Epidermal melanocyte (primary cell): ENCODE results near the gene PRIMPOL.

GRCh38 chr4:182890742-182891697 lies 26.2 kb downstream of the DCTD start:
- RRBS: no CpG with 5 or more reads among the region's 10 CpGs

DNA sequence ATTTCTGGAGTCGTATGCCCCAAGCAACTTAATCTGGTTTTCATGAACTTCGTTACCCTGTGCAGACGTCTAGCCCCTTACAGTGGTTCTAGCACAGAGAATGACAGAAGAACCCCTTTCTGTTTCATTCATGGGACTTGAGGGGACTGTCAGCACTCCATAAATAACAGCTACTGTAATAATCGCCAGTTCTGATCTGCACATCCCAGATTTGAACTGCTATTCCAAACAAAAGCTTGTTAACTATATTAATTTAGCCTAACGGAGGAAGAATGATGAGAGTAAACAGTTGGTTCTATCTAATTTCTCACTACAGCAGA lies 1.0 kb upstream of the DCTD start:
- RRBS: no CpG with 5 or more reads among the region's 5 CpGs

DNA sequence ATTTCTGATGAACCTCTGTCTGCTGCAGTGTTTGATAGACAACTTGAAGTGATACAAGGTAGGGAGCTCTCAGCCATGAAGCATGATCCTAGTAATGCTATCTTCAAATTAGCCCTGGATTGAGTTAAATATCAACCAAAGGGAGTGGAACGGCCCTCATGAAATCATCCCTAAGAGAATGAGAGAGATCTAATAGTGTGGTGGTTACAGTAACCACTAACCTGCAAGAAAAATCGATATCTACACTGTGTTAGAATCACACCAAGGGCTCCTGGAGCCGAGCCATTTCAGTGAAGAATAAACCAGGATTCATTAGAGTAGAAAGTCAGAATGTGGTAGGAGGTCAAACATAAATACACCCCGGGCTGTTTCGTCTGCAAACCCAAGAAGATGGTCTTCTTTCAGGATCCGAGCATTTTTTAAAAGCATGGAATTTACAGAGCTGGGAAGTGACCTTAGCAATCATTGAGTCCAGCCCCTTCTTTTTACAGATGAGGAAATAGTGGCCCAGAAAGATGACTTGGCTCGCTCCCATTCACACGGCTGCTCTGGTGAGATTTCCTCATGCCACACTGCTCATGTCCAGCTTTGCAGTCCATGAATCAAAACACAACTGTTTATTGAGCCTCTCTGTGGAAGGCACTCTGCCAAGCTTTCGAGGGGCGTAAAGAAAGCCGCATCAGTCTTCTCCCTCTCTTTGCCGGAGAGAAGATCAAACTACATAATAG lies 5.5 kb upstream of the DCTD start:
- RRBS: no CpG with 5 or more reads among the region's 12 CpGs

DNA sequence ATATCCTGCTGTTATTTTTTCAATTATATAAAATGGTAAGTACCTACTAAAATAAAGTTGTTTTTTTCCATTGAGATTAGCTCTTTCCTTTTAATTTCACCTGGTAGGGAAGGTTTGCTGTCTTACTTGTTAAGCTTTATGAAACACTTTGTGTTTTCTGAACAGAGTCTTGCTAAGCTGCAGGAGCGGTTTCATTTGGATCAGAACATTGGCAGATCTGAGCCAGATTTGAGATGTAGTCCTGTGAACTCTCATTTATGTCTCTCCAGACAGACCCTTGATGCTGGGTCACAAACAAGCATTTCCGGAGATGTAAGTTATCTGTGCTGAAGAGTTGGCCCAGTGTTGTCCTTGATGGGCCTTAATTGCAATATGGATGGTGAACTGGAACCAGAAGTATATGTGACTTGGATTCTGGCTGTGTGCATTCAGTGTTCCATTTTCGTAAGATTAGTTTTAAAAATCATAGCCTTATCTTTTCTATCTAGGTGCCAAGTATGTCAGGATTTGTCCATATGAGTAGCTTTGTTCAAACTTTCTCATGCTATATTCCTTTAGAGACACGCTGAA lies 71.4 kb downstream of the CLDN22 start:
- RRBS: no CpG with 5 or more reads among the region's 4 CpGs

GRCh38 chr4:183510357-183511079 lies 5.7 kb downstream of the ING2 start:
- RRBS: no CpG with 5 or more reads among the region's 9 CpGs

DNA sequence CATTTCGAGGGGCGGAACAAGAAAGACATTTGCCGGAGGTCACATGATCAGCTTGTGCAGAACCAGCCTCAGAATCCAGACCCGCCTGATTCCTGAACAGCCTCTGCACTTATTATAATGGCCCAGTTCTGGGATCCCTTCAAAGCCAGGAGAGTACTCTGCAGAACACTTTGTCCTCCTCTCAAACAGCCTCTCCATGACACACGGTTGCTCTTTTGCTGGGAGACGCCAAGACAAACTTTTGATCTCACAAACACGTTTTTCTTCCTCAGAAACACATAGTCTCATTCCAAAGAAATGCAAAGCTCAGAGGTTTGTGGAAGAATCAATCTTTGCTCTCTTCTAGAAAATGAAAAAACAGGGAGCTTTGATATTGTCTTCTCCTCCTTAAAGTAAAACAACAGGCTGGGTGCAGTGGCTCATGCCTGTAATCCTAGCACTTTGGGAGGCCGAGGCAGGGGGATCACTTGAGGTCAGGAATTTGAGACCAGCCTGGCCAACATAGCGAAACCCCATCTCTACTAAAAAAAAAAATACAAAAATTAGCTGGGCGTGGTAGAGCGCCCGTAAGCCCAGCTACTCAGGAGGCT lies 48.2 kb downstream of the RWDD4 start:
- RRBS: no CpG with 5 or more reads among the region's 12 CpGs

DNA sequence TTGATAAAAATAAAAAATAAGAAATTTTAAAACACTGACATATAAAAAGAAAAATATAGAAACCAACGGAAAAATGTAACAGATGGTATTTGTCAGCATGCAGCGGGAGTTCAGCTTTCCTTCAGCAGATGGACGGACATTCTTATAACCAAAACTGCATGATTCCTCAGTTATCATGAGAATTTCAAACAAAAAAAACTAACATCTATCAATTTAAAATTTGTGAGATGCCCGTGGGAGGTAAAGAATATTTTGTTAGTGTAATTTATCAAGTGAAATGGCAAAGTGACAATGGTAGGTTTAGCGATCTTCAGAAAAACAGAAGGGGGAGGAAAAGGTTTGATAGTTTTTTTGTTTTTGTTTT lies 23.2 kb downstream of the RWDD4 start:
- RRBS: no CpG with 5 or more reads among the region's 5 CpGs

GRCh38 chr4:183797799-183798975 lies 106.9 kb upstream of the STOX2 start:
- RRBS: 3% methylated on average over 68 of the region's 117 CpGs

GRCh38 chr4:184230164-184230532 lies 12.5 kb upstream of the ENPP6 start:
- RRBS: no CpG with 5 or more reads among the region's 12 CpGs

DNA sequence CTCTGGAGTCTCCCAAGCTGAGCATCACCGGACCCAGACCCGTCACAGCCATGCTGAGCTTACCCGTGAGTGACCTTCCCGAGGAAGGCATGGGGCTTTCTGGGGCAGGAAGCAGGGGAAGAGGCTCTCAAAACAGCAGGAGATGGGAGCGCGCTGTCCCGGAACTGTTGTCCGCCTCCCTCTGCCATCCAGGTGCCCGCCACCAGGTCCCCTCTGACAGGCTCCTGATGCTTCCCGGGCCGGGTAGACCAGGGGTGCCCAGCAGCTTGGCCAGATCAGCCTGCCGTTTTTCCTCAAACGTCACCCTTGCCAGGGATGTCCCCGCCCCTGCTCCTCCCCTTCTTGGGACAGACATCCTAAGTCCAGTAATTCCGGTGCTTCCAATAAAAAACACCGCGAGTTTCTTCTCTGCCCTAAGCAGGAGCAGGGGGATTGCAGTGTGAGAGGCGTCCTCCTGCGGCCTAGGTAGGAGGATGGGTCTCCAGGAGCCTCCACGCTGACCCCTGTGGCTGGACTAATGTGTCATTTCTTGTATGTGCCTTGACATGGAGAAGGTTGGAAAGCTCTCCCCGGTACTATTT lies 66.4 kb upstream of the ENPP6 start:
- RRBS: 94% methylated on average over 3 of the region's 21 CpGs

GRCh38 chr4:184349294-184350106 lies 124.8 kb downstream of the IRF2 start:
- RRBS: no CpG with 5 or more reads among the region's 11 CpGs

DNA sequence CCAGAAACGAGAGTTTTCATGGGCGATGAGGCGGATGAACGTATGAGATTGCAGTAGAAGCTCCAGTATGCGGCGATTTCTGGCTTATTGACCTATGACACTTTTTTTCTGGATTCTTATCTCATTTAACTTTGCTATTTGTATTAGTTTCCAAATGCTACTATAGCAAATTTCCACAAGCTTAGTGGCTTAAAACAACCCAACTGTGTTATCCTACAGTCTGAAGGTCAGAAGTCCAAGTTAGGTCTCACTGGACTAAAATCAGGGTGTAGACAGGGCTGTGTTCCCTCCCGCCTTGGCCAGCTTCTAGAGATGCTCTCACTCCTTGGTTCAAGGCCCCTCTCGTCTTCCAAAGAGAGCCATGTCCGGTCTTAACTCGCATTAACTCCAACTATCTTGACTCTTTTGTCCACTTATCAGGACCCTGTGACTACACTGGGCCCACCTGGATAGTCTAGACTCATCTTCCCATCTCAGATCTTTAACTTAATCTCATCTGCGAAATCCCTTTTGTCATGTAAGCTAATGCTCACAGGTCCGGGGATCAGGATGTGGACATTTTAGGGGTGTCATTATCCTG lies 122.5 kb downstream of the IRF2 start:
- RRBS: no CpG with 5 or more reads among the region's 12 CpGs

DNA sequence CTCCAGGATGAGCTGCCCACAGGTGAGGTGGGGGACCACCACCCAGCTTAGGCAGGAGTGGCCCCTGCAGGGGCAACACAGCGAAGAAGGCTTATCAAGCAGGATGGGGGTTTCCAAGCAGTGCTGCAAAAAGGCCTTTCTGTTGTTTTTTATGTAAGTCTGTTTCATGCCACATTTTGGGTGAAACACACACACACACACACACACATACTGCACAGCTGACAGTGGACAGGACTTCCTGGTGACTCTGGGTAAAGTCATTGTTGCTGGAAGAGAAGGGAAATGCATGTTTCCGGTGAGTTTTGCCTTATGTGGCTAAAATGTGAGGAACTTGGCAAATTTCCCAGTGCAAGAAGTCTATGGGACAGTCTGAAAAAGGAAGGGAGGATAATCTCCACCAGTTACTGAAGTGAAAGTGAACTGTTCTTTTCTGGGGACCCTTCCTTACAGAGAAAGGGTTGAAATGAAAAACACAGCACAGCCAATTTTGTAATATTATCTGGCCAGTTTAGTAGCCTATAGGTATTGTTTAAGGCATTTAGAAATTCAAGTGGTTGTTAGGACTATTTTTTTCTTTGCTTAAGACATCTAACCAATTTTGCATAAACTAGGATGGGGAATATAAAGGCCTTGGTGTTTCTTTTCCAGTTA lies 119.1 kb downstream of the IRF2 start:
- RRBS: no CpG with 5 or more reads among the region's 2 CpGs

DNA sequence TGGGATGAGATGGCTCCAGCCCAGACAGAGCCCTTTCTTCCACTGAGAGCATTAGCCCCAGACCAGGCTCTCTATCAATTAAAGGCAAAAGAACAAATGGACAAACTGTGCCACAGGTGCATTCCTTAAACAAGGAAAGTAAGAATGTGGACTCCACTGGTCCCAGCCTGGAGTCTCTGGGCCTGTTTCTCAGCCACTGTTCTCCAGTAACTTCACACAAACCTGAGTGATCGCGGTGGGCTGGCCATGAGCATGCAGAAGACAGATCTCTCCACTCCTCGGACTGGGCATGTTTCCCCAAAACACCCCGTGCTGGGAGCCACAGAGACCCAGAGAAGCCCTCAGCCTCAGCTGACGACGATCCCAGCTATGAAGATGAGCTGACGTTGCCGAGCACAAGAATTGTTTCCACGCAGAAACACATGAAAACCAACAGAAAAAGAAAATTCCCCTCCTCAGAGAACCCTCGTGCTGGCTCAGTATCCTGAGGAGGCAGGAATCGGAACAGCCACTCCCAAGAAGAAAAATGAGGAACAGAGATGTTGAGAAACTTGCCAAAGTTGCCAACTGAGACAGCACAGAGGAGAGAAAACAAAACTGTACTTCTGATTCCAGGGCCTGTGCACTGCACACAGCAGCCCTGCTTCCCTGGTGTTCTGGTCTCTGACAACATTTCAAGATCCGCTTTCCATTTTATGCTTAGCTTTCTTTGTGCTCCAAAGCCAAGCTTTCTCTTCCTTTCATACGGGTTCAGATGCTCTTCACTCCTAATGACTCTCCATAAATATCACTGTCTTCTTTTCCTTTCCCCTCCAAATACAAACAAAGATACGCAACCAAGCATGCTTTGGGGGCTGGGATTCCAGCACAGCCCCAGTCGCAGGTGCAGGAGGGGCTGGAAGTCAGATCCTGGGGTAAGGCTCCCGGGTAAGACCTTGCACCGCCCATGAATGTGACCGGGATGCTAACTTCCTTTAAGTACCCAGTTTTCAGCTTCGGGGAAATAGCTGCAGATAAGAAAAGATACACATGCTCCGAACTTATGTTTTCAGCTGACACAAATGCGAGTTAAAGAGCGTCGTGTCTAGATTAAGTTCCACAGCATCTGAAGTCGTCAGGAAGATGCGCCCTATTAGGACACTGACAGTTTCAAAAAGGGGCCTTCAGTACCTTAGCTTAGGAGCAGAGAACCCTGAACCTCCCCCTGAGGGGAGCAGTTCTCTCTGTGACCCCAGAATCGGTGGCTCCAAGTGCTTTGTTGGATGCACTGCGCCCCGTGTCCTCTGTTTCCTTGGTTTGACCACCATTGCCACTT lies 81.3 kb downstream of the IRF2 start:
- RRBS: no CpG with 5 or more reads among the region's 28 CpGs

GRCh38 chr4:184407783-184408582 lies 66.4 kb downstream of the IRF2 start:
- RRBS: no CpG with 5 or more reads among the region's 18 CpGs

DNA sequence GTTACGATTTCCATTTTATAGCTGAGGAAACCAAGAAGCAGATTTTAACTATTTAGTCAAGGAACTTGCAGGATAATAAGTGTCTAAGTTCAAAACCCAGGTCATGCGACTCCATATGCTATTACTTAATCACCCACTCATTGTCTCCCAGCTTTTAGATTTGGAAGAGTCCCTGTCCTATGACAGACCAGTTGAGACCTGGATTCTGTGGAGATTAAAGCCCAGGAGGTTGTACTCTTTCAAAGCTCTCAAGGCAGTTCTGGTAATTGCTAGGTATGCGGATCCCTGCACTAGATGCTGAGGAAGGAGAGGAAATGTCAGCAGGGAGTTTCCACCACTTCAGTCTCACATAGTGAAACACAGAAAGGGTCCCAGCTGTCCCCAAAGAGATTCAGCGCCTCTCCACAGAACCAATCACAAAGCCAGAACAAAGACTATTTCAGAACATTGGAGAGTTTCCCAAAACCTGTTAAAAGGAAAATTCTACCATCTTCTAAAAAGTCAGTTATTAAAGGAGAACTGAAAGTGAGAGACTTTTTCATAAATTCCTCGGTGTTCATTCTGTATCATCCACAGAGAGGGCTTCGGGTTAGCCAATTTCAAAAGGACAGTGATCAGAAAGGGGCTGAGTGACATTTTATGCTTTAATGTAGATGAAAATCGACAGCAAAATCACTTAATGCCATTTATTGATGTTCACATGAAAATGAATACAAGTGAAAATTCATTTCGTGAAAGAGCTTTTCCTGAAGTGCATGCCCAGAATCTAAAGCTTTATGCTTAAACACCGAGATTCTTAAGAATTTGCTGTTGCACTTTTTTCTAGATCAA lies 53.3 kb downstream of the IRF2 start:
- RRBS: no CpG with 5 or more reads among the region's 9 CpGs

DNA sequence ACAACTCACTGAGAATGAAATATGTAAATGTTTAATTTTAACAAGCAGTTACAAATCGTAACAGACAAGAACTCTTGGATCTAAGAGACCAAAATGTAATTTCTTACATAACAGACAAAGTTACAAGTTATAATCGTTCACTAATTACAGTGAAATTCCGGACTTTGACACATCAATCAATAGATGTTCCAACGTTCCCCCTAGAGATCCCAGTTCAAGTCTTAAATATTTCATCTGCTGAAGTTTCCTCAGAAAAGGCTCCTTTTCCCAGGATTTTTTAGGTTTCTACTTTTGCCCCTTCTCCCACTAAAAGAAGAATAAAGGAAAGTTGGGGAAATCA lies 2.5 kb downstream of the IRF2 start:
- RRBS: no CpG with 5 or more reads among the region's 4 CpGs

- RRBS: 2% methylated on average over 40 of the region's 72 CpGs
Observed at GRCh38 chr4:184473402-184473913, 892 bp downstream of the IRF2 start.

GRCh38 chr4:184646353-184646752 lies 2.9 kb downstream of the CASP3 start:
- RRBS: no CpG with 5 or more reads among the region's 4 CpGs

- RRBS: no CpG with 5 or more reads among the region's 32 CpGs
Observed at GRCh38 chr4:184649609-184650055, at the start of gene PRIMPOL. TSS of gene PRIMPOL (plus strand) at chr4:184649738.